Helper T cell (primary cell): ENCODE data around the genes RTCB, BPIFC, TOM1 and MCM5.

- PRO-cap, 2 experiments = no peak in any of the 2 experiments
These were observed 2.8 kb upstream of the RFPL3 start for GRCh38 chr22:32354857-32355211.

DNA sequence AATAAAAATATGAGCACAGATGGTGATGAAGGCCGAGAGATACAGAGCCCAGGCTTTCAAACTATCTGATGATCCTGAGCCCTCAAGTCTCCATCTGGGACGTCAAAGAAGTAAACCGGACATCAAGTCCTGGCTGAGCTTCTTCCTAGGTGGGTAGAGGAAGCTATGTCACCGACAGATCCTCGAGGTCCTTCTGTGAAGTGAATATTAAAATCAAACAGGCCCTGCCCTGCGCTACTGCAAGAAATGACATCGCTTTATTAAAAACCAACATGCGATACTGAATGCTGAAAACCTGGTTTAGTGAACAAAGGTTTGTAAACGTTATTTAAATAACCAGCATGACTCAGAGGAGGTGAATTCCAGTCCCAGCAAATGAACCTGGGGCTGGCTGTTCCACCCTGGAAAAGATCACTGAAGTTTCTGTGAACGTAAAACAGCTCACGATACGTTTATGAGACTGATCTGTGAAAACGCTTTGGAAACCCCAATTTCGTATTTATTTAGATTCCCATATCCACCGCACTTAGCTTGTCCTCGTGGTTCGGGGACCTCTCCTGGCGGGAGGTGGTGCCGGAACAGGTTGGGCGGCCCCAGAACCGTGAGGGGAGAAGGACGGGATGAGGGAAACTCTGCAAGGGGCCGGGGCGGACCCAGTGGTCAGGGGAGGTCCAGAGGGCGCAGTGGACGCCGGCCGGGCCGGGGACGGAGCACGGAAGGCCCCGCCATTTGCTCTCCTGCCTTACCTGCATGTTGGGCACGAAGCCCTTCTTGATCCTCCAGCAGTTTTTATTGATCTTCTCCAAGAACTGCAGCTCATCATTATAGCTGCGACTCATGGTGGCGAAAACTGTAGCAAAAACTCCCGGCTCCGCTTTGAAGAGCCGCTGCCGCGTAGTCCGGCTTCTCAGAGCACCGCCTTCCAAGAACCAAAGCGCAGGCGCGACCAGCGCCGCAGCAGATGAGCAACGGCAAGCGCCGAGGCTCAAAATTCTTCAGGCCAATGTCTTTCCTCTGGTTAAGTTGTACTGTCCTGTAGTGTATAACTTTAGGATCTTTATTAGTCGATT lies at the start of gene RTCB:
Gene RTCB (minus strand): TSS at position 930 of the 1,070 bp plus-strand sequence.
- PRO-cap, 2 experiments = peak in 2 of 2 experiments; most common plus-strand start position 327 of the sequence (in 1); most common minus-strand start position 864 of the sequence (in 2)

- PRO-cap, 2 experiments = no peak in any of the 2 experiments
These were observed at the start of gene BPIFC for GRCh38 chr22:32464159-32464595. Gene BPIFC, minus strand, starts transcription at chr22:32464446.

DNA sequence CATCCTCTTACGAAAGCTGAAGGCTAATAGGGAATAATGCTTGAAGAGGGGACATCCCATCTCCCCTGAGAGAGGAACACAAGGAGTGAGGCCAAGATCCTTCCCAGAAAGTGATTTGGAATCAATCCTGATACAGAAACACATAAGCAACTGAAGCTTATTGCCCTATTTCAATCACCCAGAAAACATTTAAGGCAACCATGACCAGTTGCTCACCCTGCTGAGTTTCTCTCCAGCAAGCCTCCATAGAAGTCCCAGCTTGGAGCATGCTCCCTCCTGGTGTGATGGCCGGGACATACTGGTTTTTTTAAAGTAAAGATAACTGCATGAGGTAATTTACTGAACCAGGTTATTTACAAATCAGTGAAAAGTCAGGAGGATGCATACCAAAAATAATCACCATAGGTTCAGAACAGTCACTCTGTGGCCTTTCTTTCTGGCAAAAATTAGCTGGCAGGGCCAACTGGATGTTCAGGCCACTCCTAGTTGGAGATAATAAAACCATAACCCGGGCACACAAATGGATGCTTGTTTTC lies 80.7 kb downstream of the FBXO7 start:
- PRO-cap, 2 experiments = no peak in any of the 2 experiments

DNA sequence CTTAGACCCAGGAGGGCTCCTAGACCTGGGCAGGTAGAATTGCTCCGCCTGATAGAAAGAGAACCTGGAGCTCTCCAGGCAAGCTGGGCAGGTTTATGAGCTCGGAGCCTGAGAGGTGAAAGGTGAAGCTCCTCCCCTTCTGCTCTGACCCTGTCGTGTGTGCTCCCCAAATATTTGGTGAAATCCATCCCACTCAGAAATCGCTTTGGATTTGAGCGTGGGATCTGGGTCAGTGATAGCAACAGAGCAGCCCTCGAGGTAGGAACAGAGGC lies 154.3 kb downstream of the FBXO7 start:
- PRO-cap, 2 experiments = no peak in any of the 2 experiments

DNA sequence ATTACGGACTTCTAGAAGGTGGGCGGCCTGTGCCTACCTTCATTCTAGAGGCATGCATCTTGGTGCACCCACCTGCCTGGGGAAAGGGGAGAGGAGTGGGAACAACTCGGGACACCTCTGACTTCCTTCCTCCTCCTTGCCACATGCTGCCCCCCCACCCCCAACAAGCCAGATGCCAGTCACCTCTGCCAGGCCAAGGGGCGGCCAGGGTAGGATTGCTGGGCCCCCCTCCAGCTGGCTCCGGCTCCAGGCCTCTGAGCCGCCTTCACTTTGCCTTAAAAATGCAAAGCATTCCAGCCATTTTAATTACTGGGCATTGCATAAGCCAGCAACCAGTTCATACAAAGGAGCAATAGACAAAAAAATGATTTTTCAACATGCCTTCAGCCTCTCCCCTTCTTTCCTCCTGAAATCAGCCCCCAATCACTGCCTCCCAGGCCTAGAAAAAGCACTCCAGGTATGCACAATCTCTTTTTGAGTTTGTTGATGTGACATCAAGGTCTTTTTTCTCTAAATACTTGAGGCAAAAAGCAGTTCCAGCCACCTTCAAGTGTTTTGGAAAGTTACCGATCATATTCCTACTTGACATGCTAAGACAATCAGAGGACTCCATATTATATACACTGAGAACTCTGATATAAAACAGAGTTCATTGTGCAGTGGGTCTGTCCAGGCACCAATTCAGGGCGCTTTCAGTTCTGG lies 12.5 kb upstream of the TIMP3 start:
- PRO-cap, 2 experiments = no peak in any of the 2 experiments

DNA sequence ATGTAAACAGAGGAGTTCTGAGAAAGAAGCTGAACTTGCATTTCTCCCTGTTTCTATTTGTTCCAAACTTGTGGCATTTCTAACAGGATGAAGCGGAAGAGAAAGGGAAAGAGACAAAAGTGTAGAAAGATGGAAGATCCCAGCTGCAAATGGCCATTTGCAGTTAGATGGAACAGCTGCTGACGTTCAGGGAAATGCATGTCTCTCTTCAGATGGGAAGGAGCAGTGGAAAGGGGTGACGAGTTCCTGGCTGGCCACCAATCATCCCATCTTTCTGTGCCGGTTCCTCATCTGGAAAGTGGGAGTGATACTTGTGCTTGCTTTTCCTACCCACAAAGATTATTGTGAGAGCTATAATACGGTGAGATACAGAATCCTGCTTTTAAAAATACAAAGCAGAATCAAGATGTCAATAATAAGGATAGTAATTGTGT lies 1.3 kb upstream of the TIMP3 start:
- PRO-cap, 2 experiments = no peak in any of the 2 experiments

DNA sequence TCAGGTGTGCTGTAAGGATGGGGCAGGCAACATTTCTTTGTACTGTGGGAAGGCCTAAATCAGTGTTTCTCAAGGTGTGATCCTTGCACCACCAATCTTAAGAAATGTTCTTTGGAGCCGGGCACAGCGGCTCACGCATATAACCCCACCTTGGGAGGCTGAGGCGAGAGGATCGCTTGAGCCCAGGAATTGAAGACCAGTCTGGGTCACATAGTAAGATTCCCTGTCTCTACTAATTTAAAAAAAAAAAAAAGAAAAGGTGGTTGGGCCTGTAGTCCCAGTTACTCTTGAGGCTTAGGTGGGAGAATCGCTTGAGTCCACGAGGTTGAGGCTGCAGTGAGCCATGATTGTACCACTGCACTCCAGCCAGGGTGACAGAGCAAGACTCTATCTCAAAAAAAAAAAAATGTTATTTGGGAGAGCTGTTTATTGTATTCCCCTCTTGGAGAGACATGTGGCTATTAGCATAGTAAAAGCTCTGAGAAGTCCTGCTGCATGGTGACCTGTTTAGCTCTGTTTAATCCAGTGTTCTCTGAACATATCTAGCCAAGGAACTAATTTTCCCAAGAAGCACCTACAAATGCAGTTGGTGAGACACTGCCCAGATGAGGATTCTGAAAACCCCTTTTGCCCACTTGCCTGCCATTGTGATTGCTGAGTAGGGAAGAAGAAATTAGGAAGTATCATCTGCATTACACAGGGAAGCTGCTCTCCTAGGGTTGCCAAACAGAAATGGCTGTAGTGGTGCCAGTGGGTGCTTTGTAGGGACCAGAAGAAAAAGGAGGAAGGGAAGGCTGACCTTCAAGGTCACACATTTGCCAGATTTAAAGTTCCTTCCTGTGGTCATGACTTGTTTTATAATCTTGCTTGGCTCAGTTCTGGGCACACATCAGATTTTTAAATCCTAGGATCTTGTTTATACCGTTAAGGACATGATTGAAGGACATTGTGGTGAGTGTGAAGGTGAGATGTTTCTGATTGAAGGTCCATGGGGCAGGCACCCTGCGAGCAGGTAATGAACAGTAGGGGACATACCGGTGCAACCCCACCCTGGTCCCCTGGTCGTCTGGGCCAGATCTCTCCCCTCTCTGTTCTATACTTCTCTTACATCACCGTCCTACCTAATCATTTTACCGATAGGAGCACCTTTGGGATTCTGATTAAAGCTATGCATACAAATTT lies 15.7 kb downstream of the TIMP3 start:
- PRO-cap, 2 experiments = no peak in any of the 2 experiments

DNA sequence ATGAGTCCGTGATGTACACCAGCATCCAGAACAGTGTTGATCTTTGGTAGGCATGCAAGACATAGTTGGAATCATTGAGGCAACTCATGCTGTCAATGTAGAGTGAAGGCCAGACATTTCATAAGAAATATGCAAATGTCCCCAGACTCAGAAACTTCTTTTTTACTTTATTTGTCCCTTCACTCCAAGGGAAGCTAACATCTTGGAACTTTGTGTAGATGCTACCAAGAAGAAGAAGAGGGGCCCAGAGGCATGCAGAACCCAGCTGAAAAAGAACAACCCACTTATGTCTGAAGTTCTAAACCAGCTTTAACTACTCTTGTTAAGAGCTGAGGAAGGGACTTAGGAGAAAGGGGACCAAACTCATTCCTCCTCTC lies 51.8 kb downstream of the TIMP3 start:
- PRO-cap, 2 experiments = no peak in any of the 2 experiments

GRCh38 chr22:33563117-33563780 lies 357.0 kb downstream of the LARGE1 start:
- PRO-cap, 2 experiments = no peak in any of the 2 experiments

DNA sequence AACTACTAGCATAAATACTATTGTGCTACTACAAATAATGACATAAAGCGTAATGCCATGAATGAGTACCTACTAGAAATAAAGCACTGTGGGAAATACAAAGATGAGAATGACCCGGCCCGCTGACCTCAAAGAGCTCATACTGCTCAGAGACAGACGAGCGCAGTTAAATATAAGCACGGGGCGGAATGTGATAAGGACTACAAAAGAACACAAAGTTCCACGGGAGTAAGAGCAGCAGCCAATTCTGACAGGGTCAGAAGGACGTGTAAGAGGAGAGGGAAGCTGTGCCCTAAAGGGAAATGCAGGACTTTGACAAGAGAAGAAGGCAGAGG lies 314.7 kb downstream of the LARGE1 start:
- PRO-cap, 2 experiments = no peak in any of the 2 experiments

- PRO-cap, 2 experiments = no peak in any of the 2 experiments
These were observed 127.5 kb downstream of the LARGE1 start for GRCh38 chr22:33792671-33793180.

DNA sequence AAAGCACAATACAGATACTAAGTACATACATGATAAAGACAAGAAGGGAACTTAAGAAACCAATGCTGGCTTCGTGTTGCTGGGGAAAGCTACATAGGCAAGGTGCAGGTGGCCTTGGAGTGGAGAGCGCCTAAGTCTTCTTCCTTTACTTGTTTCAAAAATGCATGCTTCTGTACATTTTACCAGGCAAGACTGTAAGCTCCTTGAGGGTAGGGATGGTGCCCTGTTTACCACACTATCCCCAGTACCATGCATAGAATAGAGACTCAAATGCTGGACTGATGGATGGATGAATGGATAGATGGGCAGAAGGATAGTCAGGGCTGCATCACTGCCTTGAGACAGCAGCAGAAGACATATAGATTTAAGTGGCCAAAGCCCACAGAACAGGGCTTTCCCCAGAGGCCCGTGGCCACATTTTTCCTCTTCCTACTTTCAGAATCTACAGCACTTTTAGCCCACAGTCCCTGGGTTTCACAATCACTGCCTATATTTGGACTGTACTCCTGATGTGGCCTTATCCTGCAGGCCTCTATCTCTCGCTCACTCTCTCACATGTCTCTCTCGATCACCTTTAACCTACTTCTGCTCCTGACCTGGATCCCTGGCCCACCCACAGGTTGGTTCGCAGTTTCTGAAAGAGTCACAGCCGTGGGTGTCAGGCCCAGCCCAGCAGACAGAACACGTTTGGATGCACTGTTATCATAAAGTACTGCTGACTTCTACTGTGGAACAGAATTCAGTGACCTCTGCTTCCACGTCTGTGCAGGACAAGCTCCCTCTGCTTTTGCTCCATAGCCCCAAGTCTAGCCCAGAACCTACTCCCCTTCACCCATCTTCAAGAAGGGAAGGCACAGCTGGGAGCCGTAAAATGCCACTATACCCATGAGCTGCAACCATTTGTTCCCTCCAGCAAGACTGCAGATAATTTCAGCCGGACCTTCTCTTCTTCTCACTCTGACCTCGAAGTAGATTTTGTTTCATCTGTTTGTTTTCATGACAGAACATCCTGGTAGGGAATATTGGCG lies 55.6 kb downstream of the LARGE1 start:
- PRO-cap, 2 experiments = no peak in any of the 2 experiments

DNA sequence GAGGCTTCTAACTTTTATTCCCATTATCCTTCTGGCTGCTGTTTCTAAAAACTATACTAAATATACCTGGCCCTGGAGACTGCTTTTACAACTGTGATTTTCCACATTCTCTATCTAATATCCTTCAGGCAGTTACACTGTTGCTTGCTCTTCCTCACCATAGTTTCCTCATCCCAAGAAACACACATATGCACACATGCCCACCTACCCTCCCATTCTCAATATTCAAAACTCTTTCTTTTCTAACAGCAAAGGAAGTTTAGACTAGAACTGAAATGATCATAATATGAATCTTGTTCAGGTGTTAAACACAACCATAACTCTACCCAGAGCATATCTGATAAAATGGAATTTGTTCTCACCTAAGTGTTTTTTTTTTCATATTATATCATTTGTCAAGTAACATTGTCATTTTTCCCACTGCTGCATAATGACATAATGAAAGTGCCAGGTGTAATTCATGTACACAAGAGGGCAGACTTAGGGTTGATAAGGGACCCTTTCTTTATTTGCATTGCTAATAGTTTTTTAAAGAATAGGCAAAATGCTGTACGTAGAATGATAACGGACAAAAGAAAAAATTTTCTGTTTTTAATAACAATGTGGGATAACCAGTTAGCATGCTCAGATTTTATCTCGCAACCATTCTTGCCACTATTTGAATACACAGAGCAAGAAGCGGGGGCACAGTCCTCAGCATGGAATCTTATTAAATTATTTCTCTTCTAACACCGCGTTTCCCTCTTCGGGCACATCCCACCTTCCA lies 5.0 kb downstream of the LARGE1 start:
- PRO-cap, 2 experiments = no peak in any of the 2 experiments

DNA sequence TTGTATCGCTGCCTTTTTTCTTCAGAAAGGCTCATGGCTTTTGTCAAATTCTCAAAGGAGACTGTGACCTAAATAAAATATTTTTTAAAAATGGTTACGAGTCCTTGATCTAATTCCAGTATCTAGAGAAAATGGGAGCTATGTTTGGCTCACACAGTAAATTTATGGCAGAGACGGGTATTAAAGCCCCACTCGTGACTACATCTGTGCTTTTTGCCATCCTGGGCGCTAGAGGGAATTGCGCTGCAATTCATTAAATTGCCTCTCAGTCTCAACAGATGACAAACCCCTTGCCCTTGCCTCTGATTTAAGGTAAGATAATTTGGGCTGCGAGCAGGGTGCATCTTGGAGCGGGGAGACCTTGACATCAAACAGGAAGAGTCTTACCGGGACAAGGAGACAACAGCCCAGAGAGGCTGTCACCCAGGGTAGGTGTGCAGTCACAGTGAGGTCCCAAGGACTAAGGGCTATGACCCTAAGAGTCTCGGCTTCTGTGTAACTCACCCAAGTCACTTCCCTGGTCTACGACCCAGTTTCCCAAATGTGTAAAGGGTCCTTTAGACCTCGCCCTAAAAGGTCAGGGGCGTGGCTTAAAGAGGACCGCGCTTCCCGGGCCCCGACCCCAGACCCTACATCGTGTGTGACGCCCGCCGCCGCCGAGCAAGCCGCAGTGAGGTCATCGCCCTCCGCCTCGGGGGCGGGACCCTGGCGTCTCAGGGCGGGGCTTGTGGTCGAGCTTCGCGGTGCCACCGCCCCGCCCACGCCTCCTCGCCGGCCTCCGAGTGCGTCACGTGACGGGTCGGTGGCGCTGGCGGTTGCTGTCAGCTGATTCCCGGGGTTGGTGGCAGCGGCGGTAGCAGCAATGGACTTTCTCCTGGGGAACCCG lies at the start of gene TOM1:
Gene TOM1 (plus strand): TSS at position 828 of the 886 bp plus-strand sequence.
- PRO-cap, 2 experiments = peak in 2 of 2 experiments; most common plus-strand start position 828 of the sequence (in 2); most common minus-strand start position 672 of the sequence (in 2)

DNA sequence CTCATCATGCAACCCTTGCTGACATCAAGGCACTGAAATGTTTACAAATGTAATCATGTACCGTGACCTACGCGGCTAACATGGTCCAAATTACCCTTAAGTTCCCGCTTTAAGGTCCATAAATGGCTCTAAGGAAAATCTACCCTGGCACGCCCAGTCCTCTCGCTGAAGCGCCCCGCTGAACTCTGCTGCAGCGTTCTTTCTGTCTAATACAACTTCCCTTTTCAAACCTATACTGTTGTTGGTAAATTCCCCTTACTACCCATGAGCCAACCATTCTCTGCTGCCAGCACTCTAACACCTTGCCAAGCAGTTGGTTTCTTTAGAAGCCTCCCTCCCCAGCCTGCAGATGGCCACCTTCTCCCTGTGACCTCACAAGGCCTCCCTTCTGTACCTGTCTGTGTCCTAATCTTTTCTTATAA lies 13.5 kb upstream of the HMOX1 start:
- PRO-cap, 2 experiments = no peak in any of the 2 experiments

GRCh38 chr22:35399759-35400355 lies at the start of gene MCM5:
Gene MCM5, plus strand, starts transcription at chr22:35400140.
- PRO-cap, 2 experiments = peak in 2 of 2 experiments; most common plus-strand start chr22:35400142 (in 2); most common minus-strand start chr22:35399896 (in 2)

GRCh38 chr22:35409841-35410921 lies 10.2 kb downstream of the MCM5 start:
- PRO-cap, 2 experiments = no peak in any of the 2 experiments

- PRO-cap, 2 experiments = no peak in any of the 2 experiments
These were observed 26.6 kb downstream of the MCM5 start for GRCh38 chr22:35426237-35427173.

DNA sequence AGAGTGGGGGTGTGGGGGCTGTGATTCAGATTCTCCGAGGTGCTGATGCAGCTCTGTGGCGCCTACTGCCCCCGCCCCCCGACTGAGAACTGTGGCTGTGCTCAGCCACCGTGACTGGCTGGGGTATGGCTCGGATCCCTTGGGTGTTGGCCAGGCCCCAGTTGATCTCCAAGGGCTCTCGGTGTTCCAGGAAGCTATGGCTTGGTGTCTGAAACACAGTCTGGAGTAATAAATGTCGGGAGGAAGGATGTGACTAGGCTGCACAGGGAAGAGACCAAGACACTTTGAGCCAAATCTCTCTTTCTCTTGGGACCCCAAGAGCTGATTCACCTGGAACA lies 60.5 kb upstream of the RASD2 start:
- PRO-cap, 2 experiments = no peak in any of the 2 experiments